Bronchus fibroblast of lung (primary cell): Measurements from ENCODE around the gene NR1D2.

- RAMPAGE, long total RNA: no peak
Observed at GRCh38 chr3:18394330-18395182, 30.6 kb downstream of the SATB1 start.

DNA sequence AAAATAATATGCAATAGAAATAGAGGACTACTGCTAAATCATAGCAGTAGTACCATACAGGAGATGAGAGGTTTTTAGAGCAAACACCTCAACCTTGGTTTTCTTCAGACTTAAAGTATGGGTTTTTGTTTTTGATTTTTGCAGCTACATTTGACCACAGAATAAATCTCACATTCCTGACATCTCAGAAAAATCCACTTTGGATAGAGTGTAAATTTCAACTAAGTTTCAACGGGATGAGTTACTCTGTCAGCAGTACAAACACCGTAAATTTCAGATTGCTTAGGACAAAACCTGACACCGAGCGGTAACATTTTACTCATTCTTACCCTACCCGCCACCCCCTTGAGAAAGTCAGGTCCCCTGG is 17.8 kb upstream of the SATB1 start:
- RAMPAGE, long total RNA: no peak

DNA sequence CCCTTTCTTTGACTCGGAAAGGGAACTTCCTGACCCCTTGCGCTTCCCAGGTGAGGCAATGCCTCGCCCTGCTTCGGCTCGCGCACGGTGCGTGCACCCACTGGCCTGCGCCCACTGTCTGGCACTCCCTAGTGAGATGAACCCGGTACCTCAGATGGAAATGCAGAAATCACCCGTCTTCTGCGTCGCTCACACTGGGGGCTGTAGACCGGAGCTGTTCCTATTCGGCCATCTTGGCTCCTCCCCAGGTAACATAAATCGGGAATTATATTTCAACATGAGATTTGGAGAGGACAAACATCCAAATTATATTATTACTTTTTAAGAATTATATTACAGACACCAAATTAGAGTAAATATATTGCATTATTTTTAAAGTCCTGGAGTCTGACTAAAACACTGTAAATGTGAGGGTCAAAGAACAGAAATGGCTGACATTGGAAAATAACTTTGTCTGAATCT is 212.0 kb upstream of the KCNH8 start:
- RAMPAGE, long total RNA: no peak

- RAMPAGE, long total RNA: no peak
Observed at GRCh38 chr3:19342453-19342867, 194.2 kb downstream of the KCNH8 start.

- RAMPAGE, long total RNA: no peak
Observed at GRCh38 chr3:19947610-19948362, 889 bp downstream of the RAB5A start.

DNA sequence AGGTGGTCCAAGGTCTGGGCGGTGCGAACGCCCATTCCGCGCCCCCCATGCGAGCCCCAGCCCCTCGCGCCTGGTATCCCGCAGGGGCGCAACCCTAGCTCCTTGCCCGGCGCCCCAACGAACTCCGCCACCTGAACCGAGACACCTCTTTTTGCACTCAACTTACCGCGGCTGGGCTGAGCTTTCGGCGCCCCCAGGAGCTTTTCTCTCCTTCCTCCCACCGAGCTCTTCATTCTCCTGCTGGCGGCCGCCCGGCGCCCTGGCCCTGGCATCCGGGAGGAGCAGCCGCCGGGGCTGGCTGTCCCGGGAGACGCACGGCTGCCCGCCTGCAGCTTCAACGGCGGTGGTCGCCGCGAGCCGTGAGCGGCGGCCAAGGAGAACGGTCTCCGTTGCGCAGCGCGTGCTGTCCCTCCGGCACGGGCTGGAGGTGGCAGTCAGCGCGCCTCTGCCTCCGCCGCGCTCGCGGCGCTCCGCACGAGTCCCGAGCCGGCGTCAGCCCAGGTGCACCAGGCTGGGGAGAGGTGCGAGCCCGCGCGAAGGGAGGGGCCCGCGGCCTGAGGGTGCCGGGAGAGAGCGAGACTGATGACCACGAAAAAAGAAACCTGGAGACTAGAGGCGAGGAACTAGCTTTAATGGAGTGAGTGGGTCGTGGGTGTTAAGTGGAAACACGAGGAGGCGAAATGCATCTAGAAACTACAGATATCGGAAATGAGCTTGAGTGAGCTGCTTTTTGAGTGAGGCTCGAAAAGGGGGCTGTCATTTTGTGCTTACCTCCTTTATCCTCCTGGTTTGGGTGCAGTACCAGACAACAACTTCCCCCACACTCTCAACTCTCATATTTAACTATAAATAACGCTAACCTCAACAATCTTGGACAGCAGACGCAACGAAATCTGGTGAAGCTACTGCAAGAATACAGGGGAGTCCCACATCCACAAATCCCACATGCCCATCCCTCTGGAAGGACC is 621.6 kb upstream of the ZNF385D start:
- RAMPAGE, long total RNA: no peak

DNA sequence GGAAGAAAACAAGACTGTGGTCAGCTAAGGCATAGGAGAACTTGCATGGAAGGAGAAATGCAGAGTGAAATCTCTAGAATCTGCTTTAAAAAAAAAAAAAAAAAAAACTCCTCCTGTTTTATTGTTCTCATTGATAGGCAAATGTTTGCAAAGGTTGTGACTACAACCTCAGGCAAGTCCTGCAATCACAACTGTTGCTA is 211.7 kb upstream of the UBE2E2 start:
- RAMPAGE, long total RNA: no peak

DNA sequence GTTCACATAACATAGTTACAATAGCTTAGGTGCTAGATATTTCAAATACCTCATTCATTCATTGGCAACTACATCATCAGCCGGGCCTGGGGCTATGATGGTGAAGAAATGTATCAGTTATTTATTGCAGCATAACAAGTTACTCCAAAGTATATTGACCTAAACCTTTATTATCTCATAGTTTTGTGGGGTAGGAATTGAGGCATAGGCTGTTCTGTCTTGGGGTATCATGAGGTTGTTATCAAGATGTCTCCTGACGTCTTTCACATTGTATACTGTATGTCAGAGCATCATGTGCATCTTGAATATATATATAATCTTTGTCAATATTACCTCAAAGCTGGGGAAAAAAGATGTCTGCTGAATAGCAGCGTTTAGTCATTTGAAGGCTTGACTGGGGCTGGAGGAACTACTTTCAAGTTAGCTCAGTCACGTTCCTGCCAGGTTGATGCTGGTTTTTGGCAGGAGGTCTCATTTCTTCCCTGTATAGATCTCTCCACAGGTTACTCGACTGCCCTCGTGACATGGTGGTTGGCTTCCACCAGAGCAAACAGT is 106.3 kb downstream of the UBE2E2 start:
- RAMPAGE, long total RNA: no peak

DNA sequence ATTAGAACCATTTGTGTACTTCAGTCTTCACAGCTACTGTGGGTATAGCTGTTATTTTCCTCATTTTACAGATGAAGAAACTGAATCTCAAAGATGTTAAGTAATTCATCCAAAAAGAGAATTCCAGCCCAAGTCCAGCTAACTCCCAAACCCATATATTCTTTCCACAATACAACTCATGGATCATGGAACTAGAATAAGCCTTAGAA is 281.4 kb upstream of the UBE2E1 start:
- RAMPAGE, long total RNA: no peak

GRCh38 chr3:23671837-23672575 is 133.7 kb upstream of the UBE2E1 start:
- RAMPAGE, long total RNA: no peak

DNA sequence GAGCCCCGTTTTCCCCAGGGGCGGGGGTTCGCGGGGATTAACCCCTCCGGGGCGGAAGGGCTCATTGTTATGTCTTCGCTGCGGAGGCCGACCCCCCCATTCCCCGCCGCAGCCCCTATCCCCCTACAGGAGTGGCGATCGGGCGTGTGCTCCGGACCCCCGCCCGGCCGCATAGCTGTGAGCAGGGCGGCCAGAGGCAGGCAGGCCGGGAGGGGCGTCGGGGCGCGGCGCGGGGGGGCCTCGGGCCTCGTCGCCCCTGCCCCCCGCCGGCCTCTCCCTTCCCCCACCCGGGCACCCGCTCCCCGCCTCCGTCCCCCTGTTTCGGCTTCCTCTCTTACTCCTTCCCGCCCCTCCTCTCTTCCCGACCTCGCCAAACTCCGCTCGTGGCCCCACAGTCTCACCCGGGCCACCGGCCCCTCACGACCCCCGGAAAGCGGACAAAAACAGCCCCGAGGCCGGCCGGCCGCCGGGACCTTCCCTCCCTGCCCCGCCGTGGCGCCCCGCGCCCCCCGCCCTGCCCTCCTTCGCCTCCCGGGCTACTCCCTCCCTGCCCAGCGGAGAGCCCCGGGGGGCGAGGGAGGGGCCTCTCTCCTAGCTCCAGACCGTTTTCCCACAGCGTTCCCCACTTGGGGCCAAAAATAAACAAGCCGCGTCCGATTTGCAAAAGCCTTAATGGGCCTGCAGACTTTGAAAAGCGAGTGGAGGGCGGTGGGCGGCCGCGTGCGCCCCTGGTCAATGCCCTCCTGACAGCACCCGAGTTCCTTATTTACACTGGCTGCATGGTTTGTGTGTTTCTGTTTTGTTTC is 866 bp downstream of the UBE2E1 start:
- RAMPAGE, long total RNA: no peak

DNA sequence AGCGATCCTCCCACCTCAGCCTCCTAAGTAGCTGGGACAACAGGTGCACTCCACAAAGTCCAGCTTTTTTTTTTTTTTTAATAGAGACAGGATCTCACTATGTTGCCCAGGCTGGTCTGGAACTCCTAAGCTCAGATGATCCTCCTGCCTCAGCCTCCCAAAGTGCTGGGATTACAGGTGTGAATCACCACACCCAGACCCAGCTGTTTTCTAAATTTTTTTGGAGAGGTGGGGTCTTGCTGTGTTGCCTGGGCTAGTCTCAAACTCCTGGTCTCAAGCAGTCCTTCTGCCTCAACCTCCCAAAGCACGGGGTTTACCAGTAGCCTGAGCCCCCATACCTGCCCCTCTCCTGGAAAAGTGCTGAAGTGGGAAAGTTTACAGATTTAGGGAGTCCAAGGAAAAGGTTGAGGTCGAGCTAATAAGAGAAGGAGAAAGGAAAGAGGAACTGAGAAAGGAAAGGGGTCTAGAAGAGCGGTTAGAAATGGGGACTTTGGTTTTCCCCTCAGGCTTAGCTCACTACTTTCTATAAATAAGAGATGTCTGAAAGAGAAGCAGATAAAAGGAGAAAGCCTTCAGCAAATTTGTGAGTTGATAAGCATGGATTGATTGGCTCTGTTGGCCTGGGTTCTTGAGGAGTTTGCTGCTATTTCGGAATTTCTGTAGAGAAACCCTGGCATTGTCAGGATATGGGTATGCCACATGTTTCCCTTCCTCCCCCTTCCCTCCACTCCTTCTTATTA is 23.7 kb downstream of the UBE2E1 start:
- RAMPAGE, long total RNA: no peak

GRCh38 chr3:23919554-23920672 is 3.0 kb downstream of the RPL15 start:
- RAMPAGE, long total RNA: no peak

GRCh38 chr3:23944661-23945497 is at the start of gene NR1D2:
Gene NR1D2 (plus strand): TSS chr3:23945286.
- RAMPAGE, long total RNA: no peak

- RAMPAGE, long total RNA: no peak
Observed at GRCh38 chr3:23964769-23965253, 19.7 kb downstream of the NR1D2 start.

- RAMPAGE, long total RNA: no peak
Observed at GRCh38 chr3:24019153-24019646, 74.1 kb downstream of the NR1D2 start.

DNA sequence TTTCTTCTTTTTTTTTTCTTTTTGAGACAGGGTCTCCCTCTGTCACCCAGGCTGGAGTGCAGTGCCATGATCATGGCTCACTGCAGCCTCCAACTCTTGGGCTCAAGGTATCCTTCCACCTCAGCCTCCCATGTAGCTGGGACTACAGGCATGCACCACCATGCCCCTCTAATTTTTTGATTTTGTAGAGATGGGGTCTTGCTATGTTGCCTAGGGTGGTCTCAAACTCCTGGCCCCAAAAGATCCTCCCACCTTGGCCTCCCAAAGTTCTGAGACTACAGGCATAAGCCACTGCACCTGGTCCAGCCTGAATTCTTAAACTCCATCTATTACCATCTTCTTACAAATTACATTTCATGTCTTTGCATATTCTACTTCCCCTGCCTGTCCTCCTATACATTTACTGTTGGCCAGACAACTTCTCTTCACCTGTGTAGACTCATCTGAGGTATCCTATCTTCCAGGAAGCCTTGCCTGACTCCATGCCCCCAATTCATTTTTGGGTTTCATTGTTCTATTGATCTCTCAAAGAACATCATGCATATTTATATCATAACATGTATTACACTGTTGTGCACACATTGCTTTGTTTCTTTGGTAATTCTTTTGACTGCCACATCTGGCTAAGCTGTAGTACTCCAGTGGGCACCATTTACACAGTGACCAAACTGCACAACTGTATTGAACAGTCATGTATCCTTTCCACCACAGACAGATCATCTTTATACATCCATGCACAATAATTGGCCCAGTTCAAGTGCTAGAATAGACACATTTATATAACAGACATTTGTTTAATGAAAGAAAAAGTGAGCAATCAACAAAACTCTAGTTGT is 165.5 kb downstream of the THRB start:
- RAMPAGE, long total RNA: no peak

DNA sequence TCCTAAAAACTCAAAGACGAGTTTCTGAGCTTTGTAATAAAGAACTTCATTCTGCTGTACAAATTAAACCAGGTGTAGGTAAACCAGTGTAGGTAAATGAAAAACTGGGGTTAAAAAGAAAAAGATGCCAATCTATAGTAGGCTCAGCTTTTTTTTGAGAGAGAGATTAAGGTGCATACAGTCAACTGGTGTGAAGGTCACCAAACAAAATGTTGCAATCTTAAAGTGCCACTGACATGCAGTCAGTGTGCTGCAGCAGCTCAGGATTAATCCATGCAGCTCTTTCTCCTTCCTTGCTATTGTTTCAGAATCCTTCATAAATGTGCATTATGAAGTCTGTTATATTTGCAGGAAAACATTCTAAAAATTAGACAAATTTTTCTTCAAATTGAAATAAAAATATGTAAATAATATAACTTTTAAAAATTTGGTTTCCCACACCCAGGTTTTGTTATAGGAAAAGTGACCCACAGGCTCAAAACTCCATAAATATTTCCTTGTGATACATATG is 44.0 kb downstream of the THRB start:
- RAMPAGE, long total RNA: no peak

GRCh38 chr3:24493694-24494192 is 907 bp downstream of the THRB start:
- RAMPAGE, long total RNA: no peak

- RAMPAGE, long total RNA: no peak
Observed at GRCh38 chr3:24520962-24521277, 26.3 kb upstream of the THRB start.